H4 (cell line): Measurements from ENCODE around the gene MPC1L.

GRCh38 chrX:37816483-37817544, 30.6 kb downstream of the DYNLT3 start:
- RAMPAGE, long total RNA: no peak

DNA sequence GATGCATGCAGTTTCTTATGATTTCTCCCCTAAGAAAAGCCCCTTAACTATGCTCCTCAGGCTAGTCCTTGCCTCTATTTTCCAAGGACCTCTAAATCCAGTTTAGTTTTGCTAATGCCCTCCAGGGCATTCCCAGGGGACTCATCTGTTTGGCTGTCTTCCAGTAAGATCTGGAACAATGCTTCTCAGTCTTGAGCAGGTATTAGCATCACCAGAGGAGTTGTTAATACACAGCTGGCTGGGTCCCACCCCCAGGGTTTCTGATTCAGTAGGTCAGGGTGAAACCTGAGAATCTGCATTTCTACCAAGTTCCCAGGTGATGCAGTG, 56.9 kb downstream of the OTC start:
- RAMPAGE, long total RNA: no peak

DNA sequence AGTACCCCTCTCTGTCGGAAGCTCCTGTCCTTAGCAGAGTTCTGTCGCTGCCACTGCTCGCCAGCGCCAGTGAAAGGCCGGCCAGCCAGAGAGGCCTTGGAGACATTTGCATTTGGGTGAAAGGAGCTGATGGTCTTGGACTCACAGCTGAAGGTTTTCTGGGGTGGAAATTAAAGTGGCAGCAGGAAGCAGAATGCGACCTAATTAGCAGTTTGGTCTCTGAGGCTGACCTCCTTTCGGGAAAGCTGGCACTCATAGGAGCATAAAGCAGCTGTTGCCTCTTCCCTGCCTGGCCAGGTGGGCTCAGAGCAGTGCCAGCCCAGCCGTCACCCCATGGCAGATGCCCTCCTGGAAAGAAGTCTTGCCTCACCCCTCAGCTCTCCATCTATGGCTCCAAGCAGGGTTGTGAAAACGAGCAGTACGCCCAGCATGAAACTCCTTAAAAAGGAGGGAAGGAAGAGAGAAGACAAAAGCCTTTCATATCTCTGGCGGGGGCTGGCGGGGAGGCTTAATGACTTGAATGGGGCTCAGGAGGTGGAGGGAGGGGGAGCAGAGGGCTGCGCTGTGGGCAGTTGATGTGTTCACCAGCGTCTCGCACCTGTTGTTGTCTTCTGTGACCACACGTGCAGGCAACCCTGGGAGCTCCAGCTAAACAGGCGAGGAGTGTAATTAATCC, 263.9 kb downstream of the MID1IP1 start:
- RAMPAGE, long total RNA: no peak

DNA sequence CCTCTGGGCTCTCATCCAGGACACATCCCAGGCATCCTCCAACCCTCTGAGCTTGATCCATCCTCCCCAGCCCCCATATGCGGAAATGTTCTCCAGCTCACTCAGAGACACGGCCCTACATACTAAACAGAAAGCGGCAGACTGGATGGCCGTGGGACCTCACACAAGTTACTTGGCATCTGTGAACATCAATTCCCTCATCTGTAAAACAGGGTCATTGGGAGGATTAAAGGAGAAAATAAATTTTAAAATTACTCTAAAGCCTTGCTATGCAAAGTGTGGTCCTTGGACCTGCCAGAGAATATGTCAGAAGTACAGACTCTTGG, 626.9 kb downstream of the BCOR start:
- RAMPAGE, long total RNA: no peak

- RAMPAGE, long total RNA: no peak
Measured at GRCh38 chrX:39518465-39519495, 579.0 kb downstream of the BCOR start.

DNA sequence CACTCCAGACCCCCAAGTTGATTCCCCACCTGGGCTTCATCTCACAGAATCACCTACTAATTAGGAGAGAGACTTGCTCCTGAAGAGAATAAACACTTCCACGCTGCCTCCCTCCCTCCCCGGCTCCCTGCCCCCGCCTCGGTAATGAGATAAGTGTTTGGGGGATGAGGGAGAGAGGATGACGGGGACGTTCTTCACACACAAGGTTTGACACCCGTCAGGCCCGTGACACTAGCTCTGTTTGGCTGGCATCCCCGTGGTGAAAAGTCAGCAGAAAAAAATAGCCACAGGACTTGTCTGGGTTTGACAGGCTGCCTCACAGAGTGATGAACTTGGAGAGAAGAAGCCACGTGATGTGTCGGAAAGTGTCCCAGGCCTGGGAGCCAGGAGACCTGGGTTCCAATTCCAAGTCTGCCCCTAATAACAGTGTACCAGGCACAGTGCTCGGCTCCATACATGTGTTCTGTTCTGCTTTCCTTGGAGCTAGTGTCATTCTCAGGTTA, 578.1 kb downstream of the BCOR start:
- RAMPAGE, long total RNA: no peak

GRCh38 chrX:39771789-39773030, 325.5 kb downstream of the BCOR start:
- RAMPAGE, long total RNA: no peak

- RAMPAGE, long total RNA: no peak
Measured at GRCh38 chrX:39860202-39861010, 237.4 kb downstream of the BCOR start.

- RAMPAGE, long total RNA: no peak
Measured at GRCh38 chrX:39969141-39969612, 128.6 kb downstream of the BCOR start.

- RAMPAGE, long total RNA: no peak
Measured at GRCh38 chrX:40148421-40149690, 51.1 kb upstream of the BCOR start.

DNA sequence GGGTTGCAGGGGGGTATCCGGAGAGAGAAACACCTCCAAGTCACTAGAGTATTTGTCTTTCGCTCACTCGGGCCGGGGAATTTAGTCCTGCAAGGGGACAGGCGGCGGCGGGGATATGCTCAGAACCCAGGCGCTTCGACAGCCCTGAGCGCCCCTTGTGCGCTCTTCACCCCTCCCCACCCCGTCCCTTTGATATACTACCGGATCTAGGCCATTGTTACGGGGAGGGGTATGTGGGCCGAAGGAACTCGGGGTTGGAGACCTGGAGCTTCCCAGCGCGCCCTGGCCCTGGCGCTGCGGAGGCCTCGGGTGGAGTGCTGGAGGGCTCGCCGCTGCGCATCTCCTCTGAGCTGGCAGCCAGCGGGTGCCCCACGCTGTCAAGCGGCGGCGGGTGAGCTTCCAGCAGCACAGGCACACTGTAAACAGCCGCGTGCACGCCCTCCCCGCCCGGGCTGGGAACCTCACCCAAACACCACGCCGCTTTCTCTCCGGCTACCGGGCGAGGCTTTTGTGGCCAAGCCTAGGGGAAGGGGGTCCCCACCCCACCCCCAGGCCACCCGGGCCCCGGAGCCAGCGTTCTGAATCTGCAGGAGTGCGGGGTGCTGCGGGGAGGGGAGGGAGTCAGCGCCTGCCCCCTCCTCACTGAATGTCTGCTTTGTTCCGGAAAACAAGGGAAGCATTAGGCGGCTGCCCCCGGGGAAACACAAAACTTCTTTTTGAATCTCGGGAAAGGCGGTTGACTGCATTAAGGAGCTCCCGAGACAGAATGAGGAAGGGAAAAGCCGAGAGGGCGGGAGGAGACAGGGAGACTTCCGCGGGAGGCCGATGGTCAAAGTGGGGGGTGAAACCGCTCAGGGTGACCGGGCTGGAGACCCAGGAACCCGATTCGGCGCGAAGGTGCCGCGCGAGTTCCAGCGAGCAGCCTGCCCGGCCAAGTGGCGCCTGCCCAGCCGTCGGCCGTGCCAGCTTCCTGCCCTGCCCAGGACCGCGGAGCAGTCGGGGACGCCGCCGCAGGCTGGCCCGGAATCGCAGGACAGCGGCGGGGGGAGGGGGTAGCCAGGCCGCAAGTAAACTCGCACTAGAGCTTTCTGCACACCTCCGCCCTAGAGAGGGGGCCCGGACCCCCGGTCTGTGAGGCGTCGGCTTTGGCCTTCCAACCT, 54.7 kb upstream of the BCOR start:
- RAMPAGE, long total RNA: no peak

GRCh38 chrX:40473927-40474771, 106.6 kb upstream of the ATP6AP2 start:
- RAMPAGE, long total RNA: no peak

- RAMPAGE, long total RNA: no peak
Measured at GRCh38 chrX:40539038-40540035, 41.4 kb upstream of the ATP6AP2 start.

DNA sequence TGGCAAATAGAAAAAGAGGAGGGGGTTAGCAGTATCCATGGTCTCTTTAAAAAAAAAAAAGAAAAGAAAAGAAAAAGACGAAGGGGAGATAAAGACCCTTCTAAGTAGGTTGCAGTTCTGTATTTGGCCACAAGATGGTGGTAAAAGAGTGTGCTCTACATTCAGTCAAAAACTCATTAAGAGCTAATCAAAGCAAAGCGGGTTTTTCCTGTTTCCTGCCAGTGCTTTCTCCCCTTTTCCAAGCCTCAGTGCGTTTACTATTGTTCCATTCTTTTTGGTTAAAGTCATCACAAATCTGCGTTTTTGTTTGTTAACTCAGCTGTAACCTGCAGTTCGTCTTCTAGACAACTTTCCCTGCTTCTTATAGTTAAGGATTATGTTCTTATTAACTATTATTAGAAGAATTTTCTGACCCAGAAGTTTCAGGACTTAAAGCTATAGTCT, 36.8 kb upstream of the ATP6AP2 start:
- RAMPAGE, long total RNA: no peak

GRCh38 chrX:40582728-40583385, 2.1 kb downstream of the ATP6AP2 start:
- RAMPAGE, long total RNA: no peak

- RAMPAGE, long total RNA: no peak
Measured at GRCh38 chrX:40623301-40623713, at the start of gene MPC1L. Gene MPC1L (plus strand): TSS chrX:40623428.

- RAMPAGE, long total RNA: no peak
Measured at GRCh38 chrX:40736342-40736738, 998 bp upstream of the MED14 start.

DNA sequence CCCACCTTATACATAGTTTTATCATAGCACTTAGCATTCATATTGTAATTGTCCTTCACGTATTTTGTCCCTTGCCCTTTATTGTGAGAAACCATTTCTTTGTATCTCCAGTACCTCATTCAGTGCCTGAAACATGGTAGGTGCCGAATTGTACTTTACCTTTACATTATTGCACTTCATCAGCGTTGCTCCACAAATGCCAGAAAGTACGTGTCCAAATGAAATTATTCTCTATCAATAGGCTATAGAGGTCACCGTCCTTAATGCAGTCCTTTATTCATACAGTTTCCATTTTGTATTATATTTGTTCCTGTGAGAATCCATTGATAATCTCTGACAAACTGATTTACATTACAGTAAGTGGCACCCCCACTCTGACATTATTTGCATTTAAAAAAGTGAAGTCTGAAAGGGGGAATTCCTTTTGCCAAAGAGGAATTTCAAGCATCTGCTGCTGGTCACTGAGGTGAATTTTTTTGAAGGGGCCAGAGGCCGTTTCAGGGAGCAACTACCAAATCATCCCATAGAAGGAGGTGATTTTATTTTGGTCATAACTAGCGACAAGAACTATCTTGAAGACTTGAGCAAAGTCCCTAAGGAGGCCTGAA, 109.8 kb upstream of the MED14 start:
- RAMPAGE, long total RNA: no peak

- RAMPAGE, long total RNA: no peak
Measured at GRCh38 chrX:41025786-41026368, 59.4 kb upstream of the USP9X start.

DNA sequence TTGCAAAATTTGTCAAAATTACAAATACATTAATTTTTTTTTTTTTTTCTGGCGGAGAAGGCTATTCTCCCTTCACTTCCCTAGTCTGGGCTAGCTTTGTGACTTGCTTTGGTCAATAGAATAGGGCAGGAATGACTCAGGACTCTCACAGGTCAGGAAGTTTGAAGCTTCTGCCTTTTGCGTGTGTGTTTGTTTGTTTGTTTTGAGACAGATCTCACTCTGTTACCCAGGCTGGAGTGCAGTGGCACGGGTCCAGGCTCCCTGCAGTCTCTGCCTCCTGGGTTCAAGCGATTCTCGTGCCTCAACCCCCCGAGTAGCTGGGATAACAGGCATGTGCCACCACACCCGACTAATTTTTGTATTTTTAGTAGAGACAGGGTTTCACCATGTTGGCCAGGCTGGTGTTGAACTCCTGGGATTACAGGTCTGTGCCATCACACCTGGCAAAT, 55.9 kb upstream of the USP9X start:
- RAMPAGE, long total RNA: no peak